ENCODE measurements around a stretch of chr11.

GRCh38 chr11:9576444-9576834, 3.0 kb downstream of the WEE1 start:
- PRO-cap, result no peak

DNA sequence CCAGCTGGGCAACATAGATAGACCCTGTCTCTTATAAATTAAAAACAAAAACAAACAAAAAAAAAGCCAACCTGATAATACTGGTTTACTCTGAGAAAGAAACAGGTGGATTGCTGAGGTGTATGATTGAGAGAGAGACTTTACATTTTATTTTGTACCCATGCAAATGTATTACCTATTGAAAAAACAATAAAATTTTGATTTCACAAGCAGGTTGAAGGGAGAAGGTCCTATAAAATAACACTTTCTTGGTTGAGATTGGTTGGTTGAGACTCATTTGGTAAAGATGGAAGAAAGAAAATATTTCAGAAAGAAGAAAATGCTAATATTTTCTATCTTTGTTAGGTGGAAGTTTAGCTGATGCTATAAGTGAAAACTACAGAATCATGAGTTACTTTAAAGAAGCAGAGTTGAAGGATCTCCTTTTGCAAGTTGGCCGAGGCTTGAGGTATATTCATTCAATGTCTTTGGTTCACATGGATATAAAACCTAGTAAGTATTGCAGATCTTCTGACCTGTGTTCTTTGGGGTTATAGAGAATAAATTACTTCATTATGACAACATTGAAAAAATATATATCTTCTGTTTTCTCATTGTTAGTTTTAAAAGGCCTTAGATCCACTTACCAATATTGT, 7.8 kb downstream of the WEE1 start:
- PRO-cap, result no peak

- PRO-cap, result no peak
Observed at GRCh38 chr11:9662137-9662704, 1.7 kb upstream of the SWAP70 start.

DNA sequence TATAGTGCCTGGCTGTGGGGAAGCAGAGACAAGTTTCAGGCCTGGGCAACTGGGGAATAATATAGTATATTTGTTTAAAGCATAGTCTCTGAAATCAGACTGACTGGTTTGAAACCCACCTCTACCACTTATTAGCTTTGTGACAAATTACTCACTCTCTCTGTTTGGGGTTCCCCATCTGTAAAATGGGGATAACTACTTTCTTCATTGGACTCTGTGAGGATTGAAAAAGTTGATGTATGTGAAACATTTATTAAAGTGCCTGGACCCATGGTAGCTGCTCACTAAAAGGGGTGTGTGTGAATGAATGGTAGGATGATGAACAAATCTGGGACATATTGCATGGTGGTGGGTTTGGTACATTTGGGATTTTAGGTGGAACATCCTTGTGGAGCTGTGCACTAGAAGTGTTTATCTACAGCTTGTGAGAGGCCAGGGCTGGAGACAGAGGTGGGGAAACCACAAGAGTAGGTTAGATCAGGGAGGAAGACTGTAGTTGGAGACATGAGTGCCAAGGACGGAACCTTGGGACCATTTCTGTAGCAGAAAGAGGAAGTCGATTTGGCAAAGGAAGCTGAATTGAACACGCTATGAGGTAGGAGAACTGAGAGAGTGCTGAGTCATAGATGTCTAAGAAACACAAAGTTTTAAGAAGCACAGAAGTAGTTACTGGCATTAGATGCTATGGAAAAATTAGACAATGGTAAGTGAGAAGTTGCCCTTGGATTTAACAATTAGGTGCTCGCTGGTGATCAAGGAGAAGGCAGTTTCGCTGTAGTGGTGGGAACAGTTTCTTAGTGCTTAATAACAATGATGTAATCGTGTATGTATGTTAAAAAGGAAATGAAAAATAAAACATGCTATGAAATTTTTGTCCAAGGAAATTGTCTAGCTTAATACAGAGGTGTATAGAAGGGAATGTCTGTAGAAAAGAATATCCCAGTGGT, 52.7 kb downstream of the SWAP70 start:
- PRO-cap, result no peak

DNA sequence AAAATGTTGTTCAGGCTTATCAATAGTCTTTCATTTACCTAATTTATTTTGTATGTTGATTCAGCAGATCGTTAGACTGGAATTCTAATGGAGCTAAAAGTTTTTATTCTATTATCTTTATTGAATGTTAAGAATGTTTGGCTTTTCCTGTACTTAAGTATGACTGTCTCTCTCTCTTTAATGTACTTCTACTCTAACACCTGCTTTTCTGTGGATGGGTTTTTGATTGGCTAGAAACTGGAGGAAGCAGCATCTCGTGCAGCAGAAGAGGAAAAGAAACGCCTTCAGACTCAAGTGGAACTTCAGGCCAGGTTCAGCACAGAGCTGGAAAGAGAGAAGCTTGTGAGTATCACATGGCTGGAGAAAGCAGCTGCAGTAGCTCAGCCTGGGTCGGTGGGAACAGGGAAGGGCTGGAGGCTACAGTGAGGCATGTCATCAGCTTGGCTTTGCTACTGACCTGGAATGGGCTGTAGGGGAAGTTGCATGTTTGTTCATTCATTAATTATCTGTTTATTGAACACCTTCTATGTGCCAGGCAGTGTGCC, 74.2 kb downstream of the SWAP70 start:
- PRO-cap, result no peak

DNA sequence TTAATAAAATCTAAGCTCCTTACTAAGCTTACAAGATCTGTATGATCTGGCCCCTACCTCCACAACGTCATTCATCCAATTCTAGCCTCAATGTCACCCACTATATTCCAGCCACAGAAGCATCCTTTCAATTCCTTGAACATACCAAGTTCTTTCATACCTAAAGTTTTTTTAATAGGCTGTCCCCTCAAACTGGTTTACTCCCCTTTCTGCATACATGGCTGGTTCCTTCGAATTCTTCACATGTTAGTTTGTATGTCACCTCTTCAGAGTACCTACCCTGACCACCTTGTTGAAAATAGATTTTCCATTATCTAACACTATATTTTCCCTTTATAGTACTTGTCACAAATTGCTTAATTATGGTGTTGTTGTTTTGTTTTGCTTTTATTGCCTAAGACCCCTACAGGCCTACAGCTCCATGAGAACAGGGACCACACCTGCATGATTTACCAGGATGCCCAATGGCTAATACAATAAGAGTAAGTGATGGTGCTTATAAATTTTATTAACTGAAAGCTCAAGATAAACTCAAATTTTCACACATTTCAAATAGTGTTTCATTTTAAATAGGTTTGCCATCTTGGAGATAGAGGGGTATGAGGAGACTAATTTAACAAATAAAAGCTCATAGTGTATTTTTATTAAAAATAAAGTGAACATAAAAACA, 69.4 kb downstream of the SBF2 start:
- PRO-cap, result no peak

- PRO-cap, result no peak
Observed at GRCh38 chr11:10282392-10283363, 11.3 kb downstream of the SBF2 start.

DNA sequence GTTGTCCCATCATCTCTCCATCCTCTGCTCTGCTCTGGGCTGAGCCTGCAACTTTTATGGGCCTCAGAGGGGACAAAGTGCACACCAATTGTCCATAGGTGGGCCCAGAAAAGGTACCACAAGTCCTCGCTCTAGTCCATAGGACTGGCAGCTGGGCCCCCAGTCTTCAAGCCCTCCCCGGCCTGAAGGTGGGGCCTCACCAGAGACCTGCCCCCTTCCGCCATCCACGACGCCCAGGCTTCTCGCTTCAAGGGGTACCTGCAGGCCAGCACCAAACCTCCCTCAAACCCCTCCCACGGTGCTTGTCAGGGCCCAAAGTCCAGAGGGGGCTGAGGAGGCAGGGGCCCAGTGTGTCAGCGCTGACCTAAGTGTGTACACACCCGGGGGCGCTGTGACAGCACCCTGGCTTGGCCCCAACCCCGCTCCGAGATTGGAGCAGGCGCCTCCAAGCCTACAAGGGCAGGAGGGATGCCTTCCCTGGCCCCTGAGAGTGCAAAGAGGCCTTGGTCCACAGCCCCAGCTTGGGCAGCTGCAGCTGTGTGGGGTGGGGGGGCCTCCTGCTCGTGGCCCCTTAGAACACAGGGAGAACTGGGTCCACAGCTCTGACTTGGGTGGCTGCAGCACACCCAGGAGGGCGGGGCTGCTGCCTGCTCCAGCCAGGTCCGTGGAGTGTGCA, 5.1 kb downstream of the SBF2 start:
- PRO-cap, result no peak

GRCh38 chr11:10295146-10296005, 1.4 kb upstream of the SBF2 start:
- PRO-cap, result no peak

DNA sequence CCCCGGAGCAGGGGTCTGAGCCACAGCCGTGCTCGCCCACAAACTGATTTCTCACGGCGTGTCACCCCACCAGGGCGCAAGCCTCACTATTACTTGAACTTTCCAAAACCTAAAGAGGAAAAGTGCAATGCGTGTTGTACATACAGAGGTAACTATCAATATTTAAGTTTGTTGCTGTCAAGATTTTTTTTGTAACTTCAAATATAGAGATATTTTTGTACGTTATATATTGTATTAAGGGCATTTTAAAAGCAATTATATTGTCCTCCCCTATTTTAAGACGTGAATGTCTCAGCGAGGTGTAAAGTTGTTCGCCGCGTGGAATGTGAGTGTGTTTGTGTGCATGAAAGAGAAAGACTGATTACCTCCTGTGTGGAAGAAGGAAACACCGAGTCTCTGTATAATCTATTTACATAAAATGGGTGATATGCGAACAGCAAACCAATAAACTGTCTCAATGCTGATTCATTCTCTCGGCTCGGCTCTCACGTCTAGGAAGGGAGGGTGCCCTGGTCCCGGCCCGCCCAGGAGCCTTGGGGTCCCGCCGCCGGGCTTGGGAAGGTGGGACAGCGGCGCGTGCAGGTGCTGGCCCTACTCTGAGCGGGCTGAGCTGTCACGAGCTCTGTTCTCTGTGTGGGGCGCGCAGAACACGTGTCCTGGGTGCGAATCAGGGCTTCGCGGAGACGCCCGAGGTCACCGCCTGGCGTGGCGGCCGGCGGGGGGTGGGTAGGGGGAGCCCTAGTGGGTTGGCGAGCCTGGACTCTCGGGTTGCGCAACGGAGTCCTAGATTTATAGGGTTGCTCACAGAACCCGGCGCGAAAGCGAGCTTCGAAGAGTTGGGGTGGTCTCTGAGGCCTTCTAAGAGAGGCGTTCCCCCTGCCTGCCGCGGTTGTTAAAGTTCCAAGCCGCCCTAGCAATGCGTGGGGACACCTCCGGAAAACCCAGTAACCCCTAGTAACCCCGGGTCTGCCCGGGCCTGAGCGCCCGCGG, 2.4 kb downstream of the ADM start:
- PRO-cap, result no peak

DNA sequence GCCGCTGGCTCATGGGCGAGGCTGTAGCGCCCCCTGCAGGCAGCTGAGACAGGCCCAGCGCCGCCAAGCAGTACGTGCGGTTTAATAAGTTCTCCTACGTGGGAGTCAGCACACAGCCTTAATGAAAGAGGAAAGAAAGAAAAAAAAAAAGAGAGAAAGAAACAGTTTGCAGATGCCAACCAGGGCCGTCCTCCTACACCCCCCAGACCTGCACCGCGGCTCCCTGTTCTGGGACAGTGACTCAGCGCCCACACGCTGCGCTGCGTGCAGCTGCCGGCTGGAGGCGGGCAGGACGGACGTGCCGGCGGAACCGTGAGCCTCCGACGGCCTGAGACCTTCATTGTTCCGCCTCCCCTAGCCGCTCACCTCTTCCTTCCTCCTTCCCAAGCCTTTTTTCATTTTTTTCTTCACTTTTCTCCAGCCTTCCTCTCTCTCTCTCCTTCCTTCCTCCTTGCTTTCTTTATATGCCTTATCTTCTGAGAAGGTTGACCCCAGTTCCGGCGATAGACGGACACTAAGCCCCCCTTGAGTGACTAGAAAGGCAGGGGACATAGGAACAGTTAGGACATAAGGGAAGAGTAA, 3.1 kb downstream of the ADM start:
- PRO-cap, result unidirectional peak, plus-strand start at position 267 of the sequence

GRCh38 chr11:10382501-10383089, 72.5 kb upstream of the AMPD3 start:
- PRO-cap, result no peak

DNA sequence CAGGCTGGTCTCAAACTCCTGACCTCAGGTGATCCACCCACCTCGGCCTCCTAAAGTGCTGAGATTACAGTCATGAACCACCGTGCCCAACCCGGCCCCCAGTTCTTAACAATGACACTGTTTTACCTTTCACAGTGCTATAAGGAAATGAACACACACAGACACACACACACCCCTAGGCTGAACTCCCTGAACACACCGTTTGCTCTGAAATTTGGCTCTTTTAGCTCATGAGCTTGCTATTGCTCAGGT, 2.2 kb downstream of the LYVE1 start:
- PRO-cap, result no peak

DNA sequence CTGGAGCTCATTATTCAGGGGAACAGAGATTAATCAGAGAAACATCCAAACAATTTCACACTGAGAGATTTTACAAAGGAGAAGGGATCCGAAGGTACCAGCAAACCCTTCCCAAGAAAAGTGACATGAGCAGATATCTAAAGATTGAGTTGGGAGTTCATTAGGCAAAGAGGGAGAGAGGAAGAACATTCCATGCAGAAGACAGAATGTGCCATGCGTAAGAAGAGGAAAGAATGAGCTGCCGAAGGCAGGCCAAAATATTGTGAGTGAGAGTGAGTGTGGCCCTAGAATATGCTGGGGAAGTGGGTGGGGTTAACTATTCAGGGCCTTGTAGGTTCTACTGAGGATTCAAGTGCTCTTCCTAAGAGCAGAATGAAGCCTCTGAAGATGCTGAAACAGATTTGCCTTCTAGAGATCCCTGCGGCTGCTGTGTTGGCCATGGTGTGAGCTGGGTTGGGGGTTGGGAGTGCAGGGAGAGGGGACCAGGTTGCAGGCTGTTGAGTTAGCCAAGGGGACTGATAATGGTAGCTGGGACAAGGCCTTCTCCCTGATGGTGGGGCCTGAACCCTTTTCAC, 50.1 kb upstream of the LYVE1 start:
- PRO-cap, result no peak

- PRO-cap, result no peak
Observed at GRCh38 chr11:10772898-10773336, 21.9 kb downstream of the CTR9 start.

DNA sequence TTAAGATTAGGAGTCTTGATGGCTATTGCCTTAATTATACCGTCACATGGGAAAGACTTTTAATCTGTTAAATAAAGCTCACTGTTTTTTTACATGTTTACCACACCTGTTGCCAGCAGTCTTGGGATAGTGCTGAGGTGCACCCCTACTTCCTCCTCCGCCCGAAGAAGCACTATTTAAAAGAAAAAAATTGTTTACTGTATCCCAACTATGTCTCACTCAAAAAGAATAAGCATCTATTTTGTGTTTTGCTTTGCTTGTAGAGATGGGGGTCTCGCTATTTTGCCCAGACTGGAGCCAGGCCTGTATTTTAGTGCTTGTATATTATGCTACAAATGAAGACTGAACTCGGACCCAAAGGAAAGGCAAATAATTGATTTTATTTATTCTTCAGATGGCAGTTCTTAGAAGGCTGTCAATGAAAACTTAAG, 2.0 kb downstream of the EIF4G2 start:
- PRO-cap, result no peak

DNA sequence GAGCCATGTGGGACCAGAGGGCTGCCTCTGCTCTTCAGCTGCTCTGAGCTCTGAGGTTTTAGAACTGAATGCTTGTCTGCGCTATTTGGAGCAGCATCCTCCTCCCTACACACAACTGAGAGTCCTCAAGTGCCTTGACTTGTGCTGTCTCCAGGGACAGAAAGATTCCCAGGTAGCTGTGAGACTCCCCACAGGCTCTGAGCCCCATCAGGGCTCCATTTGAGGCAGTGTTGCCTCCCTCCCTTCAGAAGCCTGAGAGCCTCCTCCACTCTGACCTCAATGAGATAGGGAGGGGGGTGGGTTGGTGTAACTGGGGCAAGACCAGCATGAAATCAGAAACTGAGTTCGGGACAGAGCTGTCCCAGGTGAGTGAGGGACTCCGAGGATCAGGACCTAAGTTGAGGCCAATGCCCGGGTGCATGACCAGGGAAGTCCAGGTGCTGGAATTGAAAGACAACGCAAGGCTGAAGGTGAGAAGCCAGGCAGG, 40.7 kb upstream of the ZBED5 start:
- PRO-cap, result no peak

DNA sequence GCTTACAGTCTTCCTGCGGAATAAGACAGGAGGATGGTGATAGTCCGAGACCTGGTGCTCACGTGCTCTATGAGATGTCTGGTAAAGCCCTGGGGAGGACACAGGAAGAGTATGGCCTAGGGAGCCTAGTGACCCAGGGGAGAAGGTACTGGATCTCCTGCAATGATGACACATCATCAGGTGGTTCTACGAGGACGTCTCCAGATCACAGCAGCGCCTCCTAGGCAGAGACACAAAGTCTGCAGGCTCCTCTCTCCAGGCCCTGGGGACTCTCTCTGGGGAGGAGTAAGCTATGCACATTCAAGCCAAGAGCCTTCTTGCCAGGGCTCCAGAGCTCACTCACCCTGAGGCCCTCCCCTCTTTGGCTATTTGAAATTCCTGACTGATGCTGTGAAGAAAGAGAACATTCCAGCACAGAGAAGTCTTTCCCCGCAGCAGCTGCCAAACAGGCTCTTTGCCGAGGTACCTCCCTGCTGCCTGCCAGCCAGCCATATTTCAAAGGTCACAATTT, 205.0 kb downstream of the CSNK2A3 start:
- PRO-cap, result no peak

- PRO-cap, result no peak
Observed at GRCh38 chr11:11149549-11150776, 203.1 kb downstream of the CSNK2A3 start.

DNA sequence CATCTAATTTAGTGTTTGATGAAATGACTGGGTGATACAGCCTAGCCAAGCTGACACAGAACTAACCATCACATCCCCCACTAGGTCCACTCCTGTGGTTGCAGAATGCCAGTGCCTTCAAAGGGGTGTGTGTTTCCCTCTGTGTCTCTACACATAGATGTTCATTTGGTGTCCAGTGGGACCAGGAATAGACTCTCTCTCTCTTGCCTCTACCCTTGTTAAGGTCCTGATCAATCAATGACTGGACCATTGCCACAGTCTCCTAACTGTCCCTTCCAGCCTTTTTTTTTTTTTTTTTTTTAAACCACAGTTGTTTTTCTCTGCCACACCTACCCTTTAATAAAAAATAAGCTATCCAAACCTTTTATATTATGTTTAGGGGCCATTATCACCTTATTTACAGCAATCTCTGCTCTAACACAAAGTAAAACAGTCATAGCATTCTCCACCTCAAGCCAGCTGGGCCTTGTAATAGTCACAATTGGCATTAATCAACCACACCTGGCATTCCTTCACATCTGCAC, 113.4 kb downstream of the CSNK2A3 start:
- PRO-cap, result no peak

All from mesenteric fat pad (tissue), 1 donor.